Daoy (cell line): ENCODE measurements around a stretch of chr18.

DNA sequence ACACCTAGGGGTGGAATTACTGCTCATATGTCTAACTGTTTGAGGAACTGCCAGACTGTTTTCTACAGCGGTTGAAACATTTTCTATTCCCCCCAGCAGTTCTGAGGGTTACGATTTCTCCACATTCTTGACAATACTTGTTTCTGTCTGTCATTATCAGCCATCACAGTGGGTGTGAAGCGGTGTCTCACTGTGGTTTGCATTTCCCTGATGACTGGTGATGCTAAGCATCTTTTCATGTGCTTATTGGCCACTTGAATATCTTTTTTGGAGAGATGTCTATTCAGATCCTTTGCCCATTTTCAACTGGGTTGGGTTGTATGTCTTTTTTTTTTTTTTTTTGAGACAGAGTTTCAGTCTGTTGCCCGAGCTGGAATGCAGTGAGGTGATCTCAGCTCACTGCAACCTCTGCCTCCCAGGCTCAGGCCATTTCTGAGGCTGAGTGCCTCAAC is 63.0 kb downstream of the ADNP2 start:
- RAMPAGE, long total RNA, result no peak